ENCODE data around the gene CFAP251.

- RRBS, result no CpG with 5 or more reads among the region's 21 CpGs
Observed at GRCh38 chr12:120556654-120557671, 22.8 kb downstream of the RNF10 start.

GRCh38 chr12:120686115-120687049 is 567 bp upstream of the MLEC start:
- RRBS, result 1% methylated on average over 26 of the region's 75 CpGs

DNA sequence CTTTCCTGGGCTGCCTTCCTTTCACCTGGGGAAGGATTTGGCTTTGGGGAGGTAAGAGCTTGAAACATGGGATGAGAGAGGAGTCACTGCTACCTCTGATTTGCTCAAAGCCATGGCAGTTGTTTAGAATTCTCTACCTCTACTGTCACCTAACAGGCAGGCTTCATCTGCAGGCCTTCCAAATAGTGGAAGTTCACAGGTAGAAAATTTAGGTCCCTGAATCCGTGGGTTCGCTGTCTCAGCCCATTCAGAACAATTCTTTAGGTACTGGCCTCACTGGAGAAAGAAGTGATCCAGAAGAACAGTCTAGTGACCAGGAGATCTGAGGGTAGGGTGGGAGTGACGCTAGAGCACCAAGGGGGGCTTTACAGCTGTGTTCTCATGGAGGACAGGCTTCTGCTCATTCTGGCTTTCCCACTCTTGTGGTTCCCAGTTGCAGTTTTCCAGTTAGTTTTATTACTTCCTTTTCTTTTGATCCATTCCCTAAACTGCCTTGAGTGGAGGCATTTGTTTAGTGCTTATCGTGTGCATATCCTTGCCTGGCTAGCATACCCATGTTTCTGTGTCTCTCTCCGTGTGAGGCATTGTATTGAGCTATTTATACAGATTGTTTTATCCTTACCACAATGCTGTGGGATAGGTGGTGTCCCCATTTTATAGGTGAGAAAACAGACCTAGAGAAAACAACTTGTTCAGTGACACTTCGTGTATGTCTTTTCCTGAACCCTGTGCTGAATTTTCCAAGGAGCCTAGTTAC is 3.9 kb downstream of the MLEC start:
- RRBS, result no CpG with 5 or more reads among the region's 6 CpGs

DNA sequence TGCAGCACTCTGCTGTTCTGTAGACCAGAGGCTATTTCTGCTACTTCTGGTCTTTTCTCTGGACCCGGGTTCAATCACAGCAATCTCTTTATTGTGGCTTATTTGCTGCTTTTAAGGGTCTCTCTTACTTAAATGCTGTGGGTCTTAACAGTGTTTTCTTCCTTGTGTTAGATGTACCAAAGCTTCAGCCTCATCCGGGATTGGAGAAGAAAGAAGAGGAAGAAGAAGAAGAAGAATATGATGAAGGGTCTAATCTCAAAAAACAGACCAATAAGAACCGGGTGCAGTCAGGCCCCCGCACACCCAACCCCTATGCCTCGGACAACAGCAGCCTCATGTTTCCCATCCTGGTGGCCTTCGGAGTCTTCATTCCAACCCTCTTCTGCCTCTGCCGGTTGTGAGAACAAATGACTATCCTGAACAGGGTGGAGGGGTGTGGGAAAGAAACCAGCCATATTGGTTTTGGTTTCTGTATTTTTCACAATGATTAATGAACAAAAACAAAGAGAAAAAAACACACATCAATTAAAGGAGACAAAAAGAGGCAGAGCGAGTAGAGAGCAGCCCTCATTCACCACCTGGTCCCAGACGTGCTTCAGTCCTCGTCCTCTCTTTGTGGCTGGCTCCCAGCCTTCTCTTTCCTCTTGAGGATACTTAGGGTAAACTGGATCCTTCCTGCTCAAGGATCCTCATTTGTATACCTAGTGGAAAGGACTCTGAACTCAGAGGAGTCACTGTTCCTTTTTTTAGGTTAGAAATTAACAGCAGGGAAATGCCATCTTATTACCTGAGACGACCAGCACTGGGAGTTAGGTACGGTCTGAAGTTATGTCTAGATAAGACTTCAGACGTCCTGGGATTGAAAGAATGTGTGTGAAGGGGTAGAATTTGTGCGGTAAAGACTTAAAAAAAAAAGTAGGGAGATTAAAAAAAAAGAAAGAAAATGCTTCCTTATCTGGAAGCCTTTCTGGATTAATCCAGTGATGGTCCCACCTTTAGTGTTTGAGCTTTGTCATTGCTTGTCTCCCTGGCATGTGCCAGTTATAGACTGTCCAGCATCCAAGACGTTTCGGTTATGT is 9.5 kb downstream of the MLEC start:
- RRBS, result no CpG with 5 or more reads among the region's 16 CpGs

DNA sequence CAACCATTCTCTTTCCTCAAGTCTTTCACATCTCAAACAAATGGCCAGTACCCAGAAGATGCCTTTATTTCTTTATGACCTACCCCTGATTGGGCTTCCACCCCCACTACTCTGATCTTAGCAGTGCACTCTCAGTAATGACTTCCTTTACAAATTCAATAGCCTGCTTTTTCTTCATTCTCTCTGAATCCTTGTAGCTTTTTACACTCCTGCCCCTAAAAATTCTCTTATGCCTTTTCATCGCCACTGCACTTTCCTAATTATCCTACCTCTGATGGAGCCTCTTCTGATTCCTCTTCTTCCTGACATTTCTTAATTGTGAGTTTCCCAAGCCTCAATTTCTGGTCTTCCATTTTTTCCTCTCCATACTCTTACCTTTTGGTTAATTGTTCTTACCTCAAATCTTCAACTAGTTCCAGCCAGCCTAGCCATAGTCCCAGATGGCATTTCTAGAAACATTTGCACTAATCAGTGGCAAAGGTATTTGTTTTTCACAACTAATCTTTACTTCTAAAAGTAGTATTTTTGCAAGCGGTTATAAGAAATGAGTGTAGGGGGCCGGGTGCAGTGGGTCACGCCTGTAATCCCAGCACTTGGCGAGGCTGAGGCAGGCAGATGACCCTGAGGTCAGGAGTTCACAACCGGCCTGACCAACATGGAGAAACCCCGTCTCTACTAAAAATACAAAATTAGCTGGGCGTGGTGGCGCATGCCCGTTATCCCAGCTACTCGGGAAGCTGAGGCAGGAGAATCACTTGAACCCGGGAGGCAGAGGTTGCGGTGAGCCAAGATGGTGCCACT is 10.5 kb downstream of the SPPL3 start:
- RRBS, result 100% methylated on average over 1 of the region's 13 CpGs

DNA sequence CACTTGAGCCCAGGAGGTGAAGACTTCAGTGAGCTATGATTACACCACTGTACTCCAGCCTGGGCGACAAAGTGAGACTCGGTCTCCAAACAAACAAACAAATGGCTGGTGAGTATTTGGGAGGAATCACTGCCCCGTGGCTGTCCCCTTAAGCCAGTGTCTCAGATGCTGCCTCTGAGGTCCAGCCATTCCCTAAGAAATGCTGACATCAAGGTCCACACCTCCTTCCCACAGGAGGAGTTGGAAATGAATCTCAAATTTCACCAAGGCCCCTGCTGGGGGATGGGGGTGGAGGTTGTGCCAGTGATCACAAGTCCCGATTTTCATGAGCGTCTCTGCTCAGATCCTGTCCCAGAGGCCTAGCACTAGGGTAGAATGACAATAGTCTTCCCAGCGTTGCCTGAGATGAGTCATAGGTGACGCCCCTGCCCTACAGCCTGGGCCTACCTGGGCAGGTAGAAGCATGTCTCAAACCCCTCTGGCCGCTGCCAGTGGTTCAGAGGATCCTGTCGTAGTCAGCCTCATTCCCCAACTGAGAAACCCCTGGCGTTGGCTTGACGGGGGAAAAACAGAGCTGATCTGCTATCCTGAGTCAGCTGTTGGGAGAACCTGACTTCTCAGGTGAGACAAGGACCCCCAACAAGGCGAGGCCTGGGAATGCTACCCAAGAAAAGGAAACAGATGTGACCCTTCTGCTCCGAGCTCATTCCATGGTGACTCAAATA is 21.6 kb upstream of the SPPL3 start:
- RRBS, result no CpG with 5 or more reads among the region's 13 CpGs

DNA sequence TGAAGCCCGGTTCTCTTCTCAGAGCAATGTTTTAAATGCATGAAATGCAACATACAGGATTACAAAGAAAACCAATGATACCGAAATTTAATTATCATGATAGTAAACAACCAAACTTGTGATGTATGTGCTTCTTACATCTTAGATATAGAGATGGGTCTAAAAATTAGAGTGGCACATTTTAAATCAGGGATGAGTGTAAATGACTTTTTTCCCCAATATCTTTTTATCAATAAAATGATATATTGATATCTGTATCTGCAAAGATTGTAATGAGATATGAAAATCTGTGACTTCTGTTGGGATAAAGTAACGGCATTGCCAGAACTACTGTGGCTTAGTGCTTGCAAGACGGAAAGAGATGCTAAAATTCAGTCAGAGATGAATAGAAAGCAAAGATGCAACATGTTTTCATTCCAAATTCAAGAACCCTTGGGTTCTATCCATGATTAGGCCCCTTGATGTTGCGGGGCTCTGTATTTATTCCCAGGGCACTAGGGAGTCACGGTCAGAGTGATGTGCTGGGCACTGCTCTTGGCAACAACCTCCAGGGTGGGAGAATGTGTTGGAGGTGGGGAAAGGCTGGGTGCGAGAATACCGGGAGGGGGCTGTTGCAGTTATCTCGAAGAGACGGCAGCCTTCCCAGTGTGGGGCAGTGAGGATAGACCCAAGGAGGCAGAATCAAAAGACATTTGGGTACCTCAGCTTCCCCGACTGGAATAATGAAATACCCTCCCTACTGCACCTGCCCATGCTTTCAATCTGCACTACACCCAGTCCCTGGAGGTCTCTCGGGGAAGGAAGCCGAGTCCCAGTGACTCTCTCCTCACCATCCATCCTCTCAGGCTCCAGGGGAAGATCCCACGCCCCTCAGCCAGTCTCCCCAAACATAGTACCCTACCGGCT is 605 bp downstream of the C12orf43 start:
- RRBS, result 3% methylated on average over 1 of the region's 15 CpGs

- RRBS, result 98% methylated on average over 15 of the region's 56 CpGs
Observed at GRCh38 chr12:121452241-121453189, 52.6 kb downstream of the RNF34 start.

GRCh38 chr12:121578198-121579430 is 2.2 kb downstream of the KDM2B start:
- RRBS, result 91% methylated on average over 34 of the region's 102 CpGs

DNA sequence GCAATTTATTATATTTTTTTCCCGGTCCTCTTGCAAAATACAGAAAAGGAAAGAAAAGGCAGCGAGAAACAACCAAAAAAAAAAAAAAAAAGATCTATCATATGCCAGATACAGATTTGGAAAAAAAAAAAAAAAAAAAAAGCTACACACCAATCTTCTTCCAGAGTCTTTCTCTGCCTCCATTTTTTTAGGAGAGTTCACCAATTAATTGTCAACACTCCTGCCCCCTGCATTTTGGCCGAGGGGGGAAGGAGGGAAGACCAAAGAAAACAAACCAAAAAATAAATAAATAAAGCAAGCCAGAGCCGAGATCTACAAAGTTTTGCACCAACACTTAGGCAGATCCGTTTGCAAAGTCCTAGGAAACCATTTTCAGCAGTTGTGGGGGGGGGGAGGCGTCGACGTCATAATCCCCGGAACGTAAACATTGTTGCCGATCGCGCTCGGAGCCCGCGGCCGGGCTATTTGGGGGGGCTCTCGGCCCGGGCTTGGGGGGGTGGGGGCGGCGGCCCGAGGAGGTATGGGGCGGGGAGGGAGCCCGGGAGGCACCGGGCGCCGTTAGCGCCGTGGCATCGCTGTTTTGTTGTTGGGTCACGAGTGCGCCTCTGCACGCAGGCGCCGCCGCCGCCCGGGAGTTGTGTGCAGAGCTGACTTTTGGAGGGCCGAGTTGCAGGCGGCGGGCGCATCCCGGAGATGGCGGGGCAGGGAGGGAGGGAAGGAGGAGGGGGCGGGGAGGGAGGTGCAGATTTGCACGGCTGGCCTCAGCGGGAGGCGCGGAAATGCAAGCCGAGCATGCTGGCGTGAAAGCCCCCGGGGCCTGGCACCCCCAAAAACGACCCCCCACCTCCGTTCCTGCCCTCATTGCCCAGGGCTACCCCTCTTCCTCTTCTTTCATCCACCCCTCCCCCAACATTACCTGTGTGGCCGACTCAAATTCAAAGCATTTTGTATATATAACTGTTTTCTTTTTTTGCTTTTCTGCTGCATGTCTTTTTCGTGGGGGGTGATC is 649 bp downstream of the KDM2B start:
- RRBS, result 2% methylated on average over 33 of the region's 56 CpGs

DNA sequence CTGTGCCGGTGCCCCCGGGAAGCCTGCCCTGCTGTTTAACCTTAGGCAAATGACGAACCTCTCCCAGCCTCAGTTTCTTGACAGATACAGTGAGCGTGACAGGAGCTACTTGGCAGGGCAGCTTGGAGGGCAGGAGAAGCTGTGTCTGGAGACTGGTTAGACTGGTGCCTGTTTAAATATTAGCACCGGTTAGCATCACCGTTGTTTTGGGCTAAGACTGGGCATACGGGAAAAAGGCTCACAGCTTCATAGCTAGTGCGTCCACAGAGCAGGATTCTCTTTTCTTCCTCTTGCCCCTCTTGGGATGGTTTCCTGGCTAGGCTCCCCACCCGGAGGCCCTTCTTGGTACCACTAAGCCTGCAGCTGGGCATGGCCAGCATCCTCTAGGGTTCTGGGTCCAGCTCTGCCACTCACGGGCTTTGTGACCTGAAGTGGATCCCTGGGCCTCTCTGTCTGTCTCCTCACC is 38.6 kb downstream of the RHOF start:
- RRBS, result no CpG with 5 or more reads among the region's 10 CpGs

GRCh38 chr12:121802704-121802981 is 1.2 kb upstream of the SETD1B start:
- RRBS, result no CpG with 5 or more reads among the region's 3 CpGs

GRCh38 chr12:121811253-121812351 is 7.8 kb downstream of the SETD1B start:
- RRBS, result no CpG with 5 or more reads among the region's 47 CpGs

GRCh38 chr12:121816247-121816683 is 12.5 kb downstream of the SETD1B start:
- RRBS, result no CpG with 5 or more reads among the region's 5 CpGs

DNA sequence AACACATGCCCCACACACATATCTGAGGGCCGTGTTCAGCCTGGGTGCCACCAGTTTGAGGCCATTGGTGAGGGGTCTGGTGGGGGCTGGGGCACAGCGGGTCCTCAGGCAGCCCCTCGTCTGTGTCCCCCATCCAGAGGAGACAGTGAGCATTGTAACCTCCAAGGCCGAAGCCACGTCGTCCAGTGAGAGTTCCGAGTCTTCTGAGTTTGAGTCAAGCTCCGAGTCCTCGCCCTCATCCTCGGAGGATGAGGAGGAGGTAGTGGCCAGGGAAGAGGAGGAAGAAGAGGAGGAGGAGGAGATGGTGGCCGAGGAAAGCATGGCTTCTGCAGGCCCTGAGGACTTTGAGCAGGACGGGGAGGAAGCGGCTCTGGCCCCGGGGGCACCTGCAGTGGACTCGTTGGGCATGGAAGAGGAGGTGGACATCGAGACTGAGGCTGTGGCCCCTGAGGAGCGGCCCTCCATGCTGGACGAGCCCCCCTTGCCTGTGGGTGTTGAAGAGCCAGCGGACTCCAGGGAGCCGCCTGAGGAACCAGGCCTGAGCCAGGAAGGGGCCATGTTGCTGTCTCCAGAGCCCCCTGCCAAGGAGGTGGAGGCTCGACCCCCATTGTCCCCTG is 15.6 kb downstream of the SETD1B start:
- RRBS, result no CpG with 5 or more reads among the region's 21 CpGs

DNA sequence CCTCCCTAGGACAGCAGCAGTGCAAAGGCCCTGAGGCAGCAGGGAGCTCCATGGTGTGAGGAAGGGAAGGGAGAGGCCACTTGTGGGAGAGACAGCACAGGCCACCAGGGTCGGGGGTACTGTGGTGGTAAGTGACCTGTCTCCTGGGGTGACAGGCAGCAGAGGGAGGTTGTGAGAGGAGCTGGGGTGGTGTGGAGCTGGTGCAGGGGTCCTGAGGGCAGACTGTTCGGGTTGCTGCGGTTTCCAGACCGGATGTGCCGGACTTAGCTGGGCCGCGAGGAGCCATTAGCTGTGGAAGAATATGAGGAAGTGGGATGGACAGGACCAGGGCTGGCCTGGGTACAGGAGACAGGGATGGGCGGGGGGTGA is 22.6 kb downstream of the SETD1B start:
- RRBS, result no CpG with 5 or more reads among the region's 8 CpGs

DNA sequence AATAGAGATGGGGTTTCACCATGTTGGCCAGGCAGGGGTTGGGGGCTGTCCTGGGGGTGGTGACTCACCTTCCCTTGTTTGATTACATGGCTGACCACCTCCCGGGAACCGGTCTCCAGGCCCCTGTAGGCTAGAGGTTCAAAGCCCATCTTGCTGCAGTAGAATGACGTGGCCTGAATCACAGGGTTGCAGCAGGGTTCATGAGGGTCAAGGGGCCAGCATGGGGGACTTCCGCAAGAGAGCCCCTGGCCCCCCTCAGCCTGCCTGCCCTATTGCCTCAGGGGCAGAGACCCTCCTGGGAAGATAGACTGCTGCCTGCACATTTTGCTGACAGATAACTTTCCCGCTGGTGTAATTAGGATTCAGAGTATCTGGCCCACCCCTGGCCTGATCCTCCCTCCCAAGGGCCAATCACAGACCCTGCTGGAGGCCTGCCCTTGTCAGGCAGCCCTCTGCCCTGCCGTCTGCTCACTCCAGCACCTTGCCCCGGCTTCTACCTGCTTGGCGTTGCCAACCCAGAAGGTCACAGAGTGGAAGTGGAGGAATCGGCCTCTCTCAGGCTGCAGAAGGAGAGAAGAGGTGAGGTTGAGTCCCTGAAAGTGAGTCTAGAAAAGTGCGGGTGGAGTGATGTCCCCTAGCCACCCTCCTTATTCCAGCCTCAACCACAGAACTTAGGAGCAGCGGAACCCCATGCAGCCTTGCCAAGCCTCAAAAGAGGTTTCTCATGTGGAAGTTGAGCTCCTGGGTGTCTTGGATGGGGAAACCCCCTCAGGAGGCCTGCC is 1.2 kb downstream of the HPD start:
- RRBS, result no CpG with 5 or more reads among the region's 11 CpGs

DNA sequence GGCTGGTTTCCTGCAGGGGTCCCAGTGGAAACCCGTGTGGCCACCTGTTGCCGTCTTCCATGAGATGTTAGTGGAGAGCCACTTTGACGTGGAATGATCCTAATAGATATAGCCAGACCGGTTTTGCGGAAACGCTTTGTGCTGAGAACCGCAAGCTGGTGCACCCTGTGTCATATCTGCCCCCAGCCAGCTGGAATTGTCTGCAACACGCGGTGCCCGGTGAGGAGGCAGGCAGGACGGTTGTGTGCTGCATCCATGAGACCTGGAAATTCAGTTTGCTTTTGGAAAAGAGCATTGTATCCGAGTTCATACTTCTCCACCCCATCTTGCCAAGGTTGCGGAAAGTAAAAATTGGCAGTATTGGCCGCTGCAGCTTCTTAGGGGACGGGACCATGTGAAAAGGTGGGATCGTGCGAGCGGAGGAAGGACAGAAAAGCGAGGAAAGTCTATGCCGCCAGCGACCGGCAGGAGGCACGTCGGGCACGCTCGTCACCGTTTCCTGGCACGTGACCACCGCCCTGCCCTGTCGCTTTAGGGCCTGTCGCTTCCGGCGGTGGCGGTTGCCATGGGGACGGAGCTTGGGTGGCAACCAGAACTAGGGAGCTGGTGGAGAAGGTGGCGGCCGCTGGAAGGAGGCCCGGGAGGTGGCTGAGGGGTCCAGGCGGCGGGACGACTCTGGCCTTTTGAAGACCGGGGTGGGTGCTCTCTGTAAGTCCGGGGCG is at the start of gene CFAP251:
TSS of gene CFAP251 (plus strand) at position 592 of the 722 bp plus-strand sequence.
- RRBS, result 25% methylated on average over 27 of the region's 44 CpGs

- RRBS, result no CpG with 5 or more reads among the region's 23 CpGs
Observed at GRCh38 chr12:121980212-121981182, 41.2 kb upstream of the BCL7A start.

DNA sequence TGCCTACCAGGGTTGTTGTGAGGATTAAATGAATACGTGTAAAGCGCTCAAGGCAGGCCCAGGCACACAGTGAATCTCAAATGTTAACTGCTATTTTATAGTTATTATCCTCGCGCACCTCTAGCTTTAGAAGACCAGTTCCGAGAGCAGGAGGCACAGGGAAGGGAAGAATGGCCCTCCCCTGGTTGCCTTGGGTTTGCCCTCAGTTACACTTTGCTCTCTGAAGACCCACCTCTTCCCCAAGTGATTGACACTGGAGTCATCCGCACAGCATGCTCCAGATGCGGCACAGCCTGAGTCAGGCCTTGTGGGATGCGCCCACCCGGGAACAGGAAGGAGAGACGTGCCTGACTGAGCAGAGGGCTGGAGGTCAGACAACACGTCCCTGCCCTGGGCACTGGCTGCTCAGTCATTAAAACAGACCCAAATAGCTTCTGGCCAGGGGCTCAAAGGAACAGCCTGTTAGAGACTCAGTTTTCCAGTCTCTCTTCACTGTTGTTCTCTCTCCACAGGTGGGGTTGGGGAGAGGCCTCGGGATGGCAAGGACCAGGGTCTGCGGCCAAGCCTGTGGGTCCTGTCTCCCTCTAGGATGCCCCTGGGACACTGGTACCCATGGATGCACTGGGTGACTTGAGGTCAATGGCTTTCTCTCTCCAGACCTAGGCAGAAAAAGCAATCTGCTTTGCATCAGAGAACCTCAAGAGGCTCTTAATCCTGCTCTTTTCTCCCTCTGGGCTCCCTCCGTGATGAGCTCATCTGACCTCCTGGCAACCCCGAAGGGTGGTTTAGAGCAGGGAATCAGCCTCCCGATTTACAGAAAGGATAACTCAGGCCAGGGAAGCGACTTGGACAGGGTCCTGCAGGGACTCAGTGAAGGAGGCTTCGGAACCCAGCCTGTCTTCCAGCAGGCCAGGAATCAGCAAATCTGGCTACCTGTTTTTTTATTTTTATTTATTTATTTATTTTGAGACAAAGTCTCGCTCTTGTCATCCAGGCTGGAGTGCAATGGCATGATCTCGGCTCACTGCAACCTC is 13.5 kb upstream of the MLXIP start:
- RRBS, result no CpG with 5 or more reads among the region's 20 CpGs

Measured in HCT116 (cell line).